Neural progenitor cell (in vitro differentiated cells): ENCODE measurements around a stretch of chr14.

- RAMPAGE, long total RNA, result no peak
Measured at GRCh38 chr14:69483717-69484111, 814 bp upstream of the PLEKHD1 start.

DNA sequence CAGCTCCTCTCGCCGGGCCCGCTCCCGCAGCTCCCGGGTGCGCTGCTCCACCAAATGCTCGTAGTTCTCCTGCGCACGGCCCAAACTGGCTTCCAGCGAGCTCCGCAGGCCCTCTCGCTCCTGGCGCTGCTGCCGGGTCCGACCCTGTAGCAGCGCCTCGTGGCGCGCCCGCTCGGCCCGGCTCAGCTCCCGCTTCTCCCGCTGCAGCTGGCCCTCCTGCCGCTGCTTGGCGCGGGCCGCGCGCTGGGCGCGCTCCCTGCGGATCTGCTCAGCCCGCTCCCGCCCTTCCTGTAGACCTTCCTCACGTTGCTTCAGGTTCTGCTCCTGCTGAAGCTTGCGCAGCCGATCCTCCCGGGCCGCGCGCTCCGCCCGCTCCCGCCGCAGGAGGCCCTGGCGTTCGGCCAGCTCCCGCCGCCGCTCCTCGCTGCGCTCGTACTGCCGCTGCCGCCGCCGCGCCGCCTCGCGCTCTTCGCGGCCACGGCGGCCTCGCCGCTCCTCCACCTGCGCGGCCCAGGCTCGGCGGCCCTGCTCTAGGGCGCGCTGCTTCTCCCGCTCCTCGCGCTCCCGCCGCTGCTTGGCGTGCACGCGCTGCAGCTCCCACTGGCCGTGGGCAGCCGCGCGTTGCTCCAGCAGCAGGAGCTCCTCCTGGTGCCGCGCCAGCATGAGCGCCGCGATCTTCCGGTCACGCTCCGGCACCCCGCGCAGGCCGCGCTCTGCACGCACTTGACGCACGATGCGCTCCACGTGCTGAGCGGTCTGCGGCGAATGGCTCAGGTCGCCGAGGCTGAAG is 2.5 kb downstream of the CCDC177 start:
- RAMPAGE, long total RNA, result no peak

DNA sequence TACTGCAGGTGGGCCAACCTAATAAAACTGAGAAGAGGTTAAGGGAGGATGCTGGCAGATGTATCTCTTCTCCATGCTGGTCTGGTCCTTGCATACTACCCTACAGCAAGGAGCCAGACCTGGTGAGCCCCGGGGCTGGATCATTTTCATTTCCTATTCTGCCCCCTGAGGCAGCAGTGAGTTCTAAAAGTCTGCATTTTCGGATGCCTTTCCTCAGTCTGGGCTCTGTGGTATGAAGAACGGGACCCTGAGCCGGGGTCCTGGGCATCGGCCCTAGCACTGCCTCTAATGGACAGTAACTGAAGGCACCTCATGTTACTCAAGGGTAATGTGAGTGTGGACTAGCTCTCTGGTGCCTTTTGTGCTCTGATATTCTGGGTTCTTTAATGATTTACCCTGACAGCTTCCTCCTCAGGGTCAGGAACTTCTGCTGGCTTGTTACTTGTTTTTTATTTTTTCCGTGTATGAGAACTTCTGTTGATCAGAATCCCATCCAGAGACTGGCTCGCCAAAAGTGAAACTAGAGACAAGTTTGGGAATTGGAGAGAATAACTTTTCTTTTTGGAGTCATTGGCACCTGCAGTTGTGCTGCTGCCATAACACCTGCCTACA is 62.2 kb downstream of the SUSD6 start:
- RAMPAGE, long total RNA, result no peak

DNA sequence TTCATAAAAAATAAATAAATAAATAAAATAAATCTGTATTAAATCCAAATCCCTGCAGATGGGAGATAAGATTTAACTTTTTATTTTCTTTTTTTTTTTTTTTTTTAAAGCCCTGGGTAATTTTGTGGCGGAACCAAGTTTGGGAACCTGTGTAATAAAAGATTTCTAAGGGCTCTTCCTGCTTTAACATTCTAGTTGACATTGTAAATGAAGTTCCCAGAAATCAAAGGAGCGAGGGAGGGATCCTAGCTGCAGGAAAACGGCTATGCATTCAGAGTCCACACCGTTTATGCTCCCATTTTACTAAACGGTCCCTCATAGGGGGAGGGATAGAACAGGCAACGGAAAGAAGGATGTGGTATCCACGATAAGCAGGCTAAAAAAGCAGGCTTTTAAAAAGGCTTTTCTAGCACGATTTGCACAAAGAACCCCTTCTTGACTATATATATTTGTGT is 633 bp downstream of the SYNJ2BP start:
- RAMPAGE, long total RNA, result no peak

DNA sequence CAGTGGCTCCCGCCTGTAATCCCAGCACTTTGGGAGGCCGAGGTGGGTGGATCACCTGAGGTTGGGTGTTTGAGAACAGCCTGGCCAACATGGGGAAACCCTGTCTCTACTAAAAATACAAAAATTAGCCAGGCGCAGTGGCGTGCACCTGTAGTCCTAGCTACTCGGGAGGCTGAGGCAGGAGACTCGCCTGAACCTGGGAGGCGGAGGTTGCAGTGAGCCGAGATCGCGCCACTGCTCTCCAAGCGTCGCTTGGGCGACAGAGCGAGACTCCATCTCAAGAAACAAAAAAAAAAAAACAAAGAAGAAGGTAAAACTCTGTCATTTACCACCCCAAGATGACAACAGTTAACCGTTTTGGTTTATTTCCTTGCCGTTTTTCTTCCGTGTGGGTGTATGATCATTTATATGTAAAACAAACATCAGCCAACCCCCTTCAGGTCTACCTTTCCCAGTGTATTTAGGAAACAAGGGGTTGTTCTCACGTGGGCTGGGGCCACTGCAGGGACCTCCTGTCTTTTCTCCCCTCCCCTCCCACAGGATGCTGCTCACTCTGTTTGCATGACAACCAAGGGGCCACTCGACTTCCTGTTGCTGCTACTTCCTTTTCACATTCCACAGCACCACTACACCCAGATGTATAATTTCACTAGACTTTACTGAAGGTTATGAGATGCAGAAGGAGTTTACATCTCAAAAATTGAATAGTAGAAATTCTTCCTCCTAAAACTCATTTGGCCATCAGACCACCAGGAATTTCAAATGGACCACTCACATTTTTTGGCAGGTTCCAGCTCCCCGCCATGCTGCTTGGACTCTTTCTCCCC is 13.6 kb downstream of the TTC9 start:
- RAMPAGE, long total RNA, result no peak

DNA sequence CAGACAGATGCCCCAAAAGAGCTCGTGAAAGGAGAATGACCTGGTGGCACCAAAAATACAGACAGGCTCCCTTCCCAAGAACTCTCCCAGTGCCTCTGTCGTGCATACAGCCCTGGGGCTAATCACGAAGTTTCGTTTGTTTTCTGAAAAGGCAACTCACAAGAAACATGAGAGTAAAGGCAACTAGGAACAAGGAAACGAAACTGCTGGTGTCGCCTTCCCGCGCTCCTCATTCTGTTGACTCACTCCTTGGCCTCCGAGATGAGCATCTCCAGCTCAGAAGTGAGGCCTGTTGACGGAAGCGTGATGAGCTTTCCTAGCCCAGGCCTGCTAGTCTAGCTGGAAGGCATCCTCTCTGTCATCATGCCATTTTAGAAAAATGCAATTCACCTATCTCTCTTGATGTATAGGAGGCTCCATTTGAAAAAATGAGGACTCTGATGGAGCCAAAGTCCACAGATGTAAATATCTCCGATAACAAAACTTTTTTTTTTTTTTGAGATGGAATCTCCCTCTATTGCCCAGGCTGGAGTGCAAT is 50.5 kb downstream of the TTC9 start:
- RAMPAGE, long total RNA, result no peak

GRCh38 chr14:71142262-71142795 is 177.9 kb upstream of the SIPA1L1 start:
- RAMPAGE, long total RNA, result no peak

DNA sequence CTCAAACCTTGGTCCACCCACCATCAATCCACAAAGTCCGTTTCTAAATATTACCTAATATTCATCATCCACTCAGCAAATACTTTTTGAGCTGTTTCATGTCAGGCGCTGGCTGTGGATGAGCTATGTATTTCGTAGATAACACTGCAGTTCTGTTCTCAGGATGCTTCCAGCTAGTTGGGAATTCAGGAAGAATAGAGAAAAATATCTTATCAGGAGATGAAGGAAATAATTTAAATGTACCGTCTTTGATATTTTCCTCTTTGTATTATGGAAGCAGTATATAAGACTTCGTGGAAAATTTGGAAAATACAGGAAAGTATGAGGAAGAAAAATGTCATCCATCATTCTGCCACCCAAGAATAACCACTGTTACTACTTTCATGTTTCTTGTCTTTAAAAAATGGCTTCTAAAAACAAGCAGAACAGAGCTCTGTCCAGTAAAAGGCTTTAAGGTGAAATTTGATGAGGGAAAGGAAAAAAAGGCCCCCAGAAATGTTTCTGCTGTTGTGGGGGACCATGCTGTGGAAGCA is 23.0 kb downstream of the SIPA1L1 start:
- RAMPAGE, long total RNA, result no peak

- RAMPAGE, long total RNA, result no peak
Measured at GRCh38 chr14:71371938-71372341, 51.7 kb downstream of the SIPA1L1 start.

GRCh38 chr14:71405560-71406155 is 85.4 kb downstream of the SIPA1L1 start:
- RAMPAGE, long total RNA, result no peak

DNA sequence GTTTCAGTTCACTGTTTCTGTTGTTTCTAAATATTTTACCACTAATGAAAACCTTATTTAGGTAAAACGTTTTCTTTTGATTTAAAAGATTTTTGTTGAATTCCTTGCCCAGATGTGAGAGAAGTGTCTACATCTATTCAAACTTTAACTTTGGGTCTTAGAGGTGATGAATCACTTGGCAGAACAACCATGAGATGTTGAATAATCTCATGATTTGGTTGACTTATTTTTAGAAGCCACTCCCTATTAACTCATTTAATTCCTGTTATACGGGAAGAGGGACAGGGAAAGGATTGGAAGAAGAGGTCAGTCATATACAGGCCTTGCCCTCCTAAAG is 119.4 kb downstream of the SIPA1L1 start:
- RAMPAGE, long total RNA, result no peak

DNA sequence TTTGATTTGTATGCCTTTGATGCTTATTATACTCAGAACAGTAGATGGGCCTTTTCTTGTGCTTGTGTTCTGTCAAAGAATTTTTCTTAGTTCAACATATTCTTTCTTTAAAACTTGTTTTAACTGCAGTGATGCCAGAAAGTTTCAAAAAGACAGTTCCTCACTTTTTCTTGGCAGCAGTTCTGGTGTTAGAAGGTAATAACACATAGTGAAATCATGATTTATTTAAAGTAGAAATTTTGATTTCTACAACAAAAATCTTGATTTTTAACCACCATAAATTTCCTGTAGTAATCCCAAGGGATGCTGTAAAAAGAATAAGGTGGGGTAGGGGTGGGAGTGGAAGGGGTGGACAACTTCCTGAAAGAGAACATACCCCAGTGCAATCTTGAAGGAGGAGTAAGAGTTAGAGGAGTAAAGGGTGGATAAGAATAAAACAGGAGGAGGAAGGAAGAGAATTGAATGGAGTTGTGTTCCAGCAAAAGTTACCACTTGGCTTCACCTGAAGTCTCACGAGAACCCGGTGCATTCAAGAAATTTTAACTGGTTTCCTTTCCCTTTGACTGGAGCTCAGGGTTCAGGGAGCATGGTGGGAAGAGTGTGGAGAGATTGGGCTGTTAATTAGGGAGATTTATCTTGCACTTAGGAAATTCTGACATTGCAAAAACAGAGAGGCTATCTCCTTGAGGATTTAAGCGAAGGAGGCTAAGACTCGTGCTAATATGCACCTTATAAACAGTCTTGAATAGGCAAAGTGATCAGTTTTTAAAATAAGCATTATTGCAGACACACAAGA is 253.8 kb downstream of the SIPA1L1 start:
- RAMPAGE, long total RNA, result no peak

- RAMPAGE, long total RNA, result no peak
Measured at GRCh38 chr14:71574836-71575405, 254.6 kb downstream of the SIPA1L1 start.

GRCh38 chr14:71585949-71586571 is 265.8 kb downstream of the SIPA1L1 start:
- RAMPAGE, long total RNA, result no peak

DNA sequence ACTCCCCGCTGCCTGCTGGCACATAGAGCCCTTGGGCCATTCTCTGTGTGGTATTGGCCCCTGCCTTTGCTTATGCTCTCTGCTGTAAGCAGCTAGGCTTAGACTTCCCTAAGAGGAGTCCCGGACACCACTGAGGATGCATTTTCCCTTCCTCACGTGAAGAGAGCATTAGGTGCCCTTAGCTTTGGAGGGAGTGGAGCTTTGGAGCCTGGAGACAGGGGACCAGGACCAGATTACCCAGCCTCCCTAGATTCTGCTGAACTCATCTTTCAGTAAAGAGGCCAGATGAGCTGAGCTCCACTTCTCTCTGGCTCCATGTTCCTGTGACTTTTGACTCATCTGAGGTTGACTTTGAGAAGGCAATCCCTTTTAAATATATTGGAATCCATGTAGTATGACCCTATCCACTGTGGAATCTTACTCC is 159.0 kb downstream of the RGS6 start:
- RAMPAGE, long total RNA, result no peak

DNA sequence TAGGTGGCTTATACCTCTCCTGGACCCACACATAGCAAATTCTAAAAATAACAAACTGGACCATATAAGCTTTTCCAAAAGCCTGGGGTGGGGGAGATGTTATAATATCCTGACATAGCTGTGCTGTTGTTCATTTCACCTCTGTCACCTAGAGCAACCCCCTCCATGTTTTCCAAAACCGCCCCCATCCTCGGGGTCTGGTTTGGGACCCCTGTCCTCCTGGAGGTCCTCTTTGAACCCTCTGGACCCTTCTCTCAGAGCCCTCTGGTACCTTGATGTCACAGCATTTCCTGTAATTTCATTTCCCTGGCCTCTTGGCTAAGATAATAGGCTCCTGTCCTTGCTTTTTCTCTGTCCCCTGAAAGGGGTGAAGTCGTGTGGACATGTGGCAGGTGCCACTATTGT is 165.8 kb downstream of the RGS6 start:
- RAMPAGE, long total RNA, result no peak

- RAMPAGE, long total RNA, result no peak
Measured at GRCh38 chr14:72683683-72684155, 210.2 kb downstream of the DPF3 start.

DNA sequence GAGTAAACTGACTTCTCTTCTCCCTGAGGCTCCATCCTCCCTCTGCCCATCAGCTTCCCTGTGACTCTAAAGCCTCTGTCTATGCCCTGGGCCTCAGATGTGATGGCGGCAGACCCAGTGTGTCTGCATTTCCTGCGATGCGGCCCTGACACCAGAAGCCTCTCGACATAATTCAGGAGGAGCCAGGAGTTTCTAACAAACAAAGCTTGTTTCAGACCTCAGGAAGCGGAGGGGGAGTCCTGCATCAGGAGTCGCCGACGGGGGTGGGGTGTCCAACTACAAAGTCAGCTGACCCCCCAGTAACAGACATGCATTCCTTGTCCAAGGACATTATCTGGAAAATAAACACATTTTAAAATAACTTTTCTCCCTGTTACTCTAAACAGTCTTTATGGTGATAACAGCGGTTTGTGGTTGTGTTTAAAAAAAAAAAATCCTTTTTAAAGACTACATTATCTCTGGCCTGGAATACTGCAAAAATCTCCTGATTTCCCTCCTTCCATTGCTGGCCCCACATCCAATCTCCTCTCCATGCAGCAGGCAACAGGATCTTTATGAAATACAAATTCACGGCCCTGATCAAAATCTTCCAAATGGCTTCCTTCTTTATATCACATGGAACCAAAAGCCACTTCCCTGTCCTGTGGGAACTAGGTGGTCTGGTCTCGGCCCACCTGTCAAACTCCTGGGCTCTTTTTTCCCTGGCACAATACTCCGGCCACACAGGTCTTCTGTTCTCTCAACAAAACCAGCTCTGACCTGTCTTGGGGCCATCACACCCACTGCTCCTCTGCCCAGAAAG is 167.3 kb downstream of the DPF3 start:
- RAMPAGE, long total RNA, result no peak

- RAMPAGE, long total RNA, result no peak
Measured at GRCh38 chr14:72891771-72892155, 2.1 kb downstream of the DPF3 start.

GRCh38 chr14:72894444-72895268 is 755 bp upstream of the DPF3 start:
- RAMPAGE, long total RNA, result no peak